Aortic smooth muscle cell (primary cell): ENCODE data around the gene PDE4D.

GRCh38 chr5:58022105-58022512 is 437.8 kb downstream of the PLK2 start:
- RRBS: no CpG with 5 or more reads among the region's 2 CpGs

GRCh38 chr5:58156302-58156871 is 303.5 kb downstream of the PLK2 start:
- RRBS: no CpG with 5 or more reads among the region's 8 CpGs

- RRBS: no CpG with 5 or more reads among the region's 3 CpGs
These were observed 142.7 kb downstream of the PLK2 start for GRCh38 chr5:58317133-58317655.

GRCh38 chr5:58759796-58760249 is 176.9 kb downstream of the RAB3C start:
- RRBS: no CpG with 5 or more reads among the region's 4 CpGs

DNA sequence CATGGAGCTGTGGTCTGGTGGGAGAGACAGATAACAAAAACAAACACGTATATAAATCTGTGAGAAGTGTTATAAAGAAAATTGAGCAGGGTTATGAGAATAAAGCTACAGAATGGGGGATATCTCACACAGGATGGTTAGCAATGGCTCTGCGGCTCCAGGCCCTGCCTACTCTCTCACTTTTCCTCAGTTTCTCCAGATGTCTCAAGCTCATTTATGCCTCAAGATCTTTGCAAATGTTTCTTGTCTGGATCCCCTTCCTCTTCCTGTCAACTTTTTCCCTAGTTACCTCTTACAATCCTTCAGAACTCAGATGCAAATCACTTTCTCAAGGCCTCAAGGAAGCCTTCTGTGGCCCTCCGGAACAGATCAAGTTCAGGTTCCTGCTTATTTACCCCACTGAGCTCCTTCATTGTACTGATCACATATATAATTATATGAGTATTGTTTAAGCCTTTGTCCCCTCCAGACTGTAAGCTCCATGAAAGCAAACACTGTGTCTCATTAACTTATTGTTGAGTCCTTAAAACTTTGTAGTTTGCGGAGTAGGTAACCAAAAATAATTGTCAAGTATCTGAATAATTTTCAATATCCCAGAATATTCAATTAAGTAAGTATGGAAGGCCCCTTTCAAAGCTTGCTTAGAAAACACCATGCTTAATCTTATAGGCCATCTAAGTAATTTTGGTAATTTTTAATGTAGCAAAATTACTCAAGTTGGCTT is 386.5 kb downstream of the RAB3C start:
- RRBS: no CpG with 5 or more reads among the region's 4 CpGs

DNA sequence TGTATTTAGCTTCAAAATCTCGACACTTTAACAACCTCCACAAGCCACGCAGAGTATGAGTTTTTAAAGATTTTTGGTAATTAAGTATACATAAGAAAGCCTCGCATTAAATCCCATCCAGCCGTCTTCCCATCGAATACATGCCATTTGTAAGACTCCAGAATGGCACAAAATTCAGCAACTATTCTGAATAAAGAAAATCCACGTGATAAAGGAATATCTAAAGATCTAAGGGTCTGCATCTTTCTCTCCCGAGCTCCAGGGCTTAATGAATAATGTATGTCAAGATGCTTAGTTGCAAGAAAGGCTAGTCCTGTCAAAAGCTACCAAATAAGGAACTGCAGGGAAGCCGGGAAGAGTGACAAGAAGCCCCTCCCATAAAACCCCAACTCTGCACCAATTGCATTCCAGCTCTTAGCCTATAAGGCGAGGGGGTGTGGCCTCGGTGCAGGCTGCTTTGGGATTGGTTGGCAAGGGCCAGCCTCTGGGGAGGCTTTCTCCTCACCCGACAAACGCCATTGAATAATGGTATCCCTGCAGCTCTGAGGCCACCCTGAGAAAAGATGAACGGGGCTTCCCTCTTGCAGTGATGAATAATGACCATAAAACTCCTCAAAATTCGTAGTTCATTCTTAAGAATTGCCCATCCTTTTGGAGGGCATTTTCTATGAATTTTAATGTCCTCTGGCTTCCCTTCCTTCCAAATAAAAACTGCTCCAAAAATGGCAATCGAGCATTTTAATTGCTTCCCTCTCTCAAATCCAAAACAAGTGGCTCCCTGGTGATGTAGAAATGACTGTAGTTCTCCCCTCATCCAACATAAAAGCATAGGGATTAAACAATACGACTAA is 416.9 kb downstream of the RAB3C start:
- RRBS: no CpG with 5 or more reads among the region's 16 CpGs

GRCh38 chr5:59276746-59277564 is 616.6 kb downstream of the PDE4D start:
- RRBS: no CpG with 5 or more reads among the region's 6 CpGs

DNA sequence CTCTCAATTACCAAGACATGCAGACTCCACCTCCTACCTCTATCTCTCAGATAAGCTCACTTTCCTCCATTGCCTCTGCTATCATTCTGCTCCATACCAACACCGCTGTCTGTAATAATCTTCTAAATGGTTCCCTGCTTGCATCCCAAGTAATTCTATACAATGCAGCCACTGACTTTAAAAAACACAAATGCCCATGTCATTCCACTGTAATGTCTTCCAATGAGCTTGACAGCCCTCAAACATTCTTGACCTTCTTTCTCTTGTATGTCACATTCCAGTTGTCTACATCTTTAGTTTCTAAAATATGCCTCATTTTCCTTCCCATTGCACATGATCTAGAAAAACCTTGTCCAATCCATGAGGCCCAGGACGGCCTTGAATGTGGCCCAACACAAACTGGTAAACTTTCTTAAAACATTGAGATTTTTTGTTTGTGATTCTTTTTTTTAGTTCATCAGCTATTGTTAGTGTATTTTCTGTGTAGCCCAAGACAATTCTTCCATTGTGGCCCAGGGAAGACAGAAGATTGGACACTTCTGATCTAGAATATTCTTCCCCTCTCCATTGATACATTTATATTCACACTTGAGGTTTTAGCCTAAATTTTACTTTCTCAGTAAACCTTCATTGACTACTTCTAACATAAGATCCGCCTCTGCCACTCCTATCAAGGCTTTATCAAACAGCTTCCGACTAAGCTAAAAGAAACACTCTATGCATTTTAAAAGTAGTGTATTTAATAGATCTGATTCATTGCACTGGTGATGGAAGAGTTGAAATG is 441.7 kb downstream of the PDE4D start:
- RRBS: no CpG with 5 or more reads among the region's 4 CpGs

- RRBS: 4% methylated on average over 15 of the region's 48 CpGs
These were observed at the start of gene PDE4D for GRCh38 chr5:59893637-59894511. TSS of gene PDE4D (minus strand) at chr5:59893726.

DNA sequence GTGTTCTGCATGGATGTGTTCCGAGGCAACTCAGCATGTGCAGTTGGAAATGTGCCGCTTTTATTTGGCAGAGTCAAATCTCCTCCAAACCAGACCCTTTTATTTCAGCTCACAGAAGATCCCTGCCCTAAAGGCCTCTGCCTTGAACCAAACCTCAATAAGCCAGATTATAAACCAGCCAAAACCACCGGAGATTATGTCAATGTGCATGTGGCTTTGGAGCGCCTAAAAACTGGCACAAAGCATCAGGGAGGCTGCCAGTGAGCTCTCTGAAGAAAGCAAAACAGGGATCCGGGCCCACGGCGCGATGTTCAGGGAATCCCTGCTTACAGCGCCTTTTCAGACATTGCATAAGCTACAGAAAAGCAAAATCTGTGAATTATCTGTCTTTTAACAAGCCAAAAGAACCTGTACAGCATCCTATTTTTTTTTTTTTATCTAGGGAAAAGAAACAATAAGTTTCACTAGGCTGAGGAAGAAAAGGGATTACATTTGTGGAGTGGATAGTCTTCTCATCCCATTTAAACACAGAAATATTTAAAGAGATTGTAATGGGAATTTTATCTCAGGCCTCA is 360.0 kb downstream of the DEPDC1B start:
- RRBS: 21% methylated on average over 3 of the region's 9 CpGs

GRCh38 chr5:60533844-60534204 is 166.1 kb downstream of the DEPDC1B start:
- RRBS: no CpG with 5 or more reads among the region's 4 CpGs

GRCh38 chr5:60539672-60540059 is 160.3 kb downstream of the DEPDC1B start:
- RRBS: no CpG with 5 or more reads among the region's 3 CpGs

- RRBS: no CpG with 5 or more reads among the region's 3 CpGs
These were observed 157.9 kb downstream of the DEPDC1B start for GRCh38 chr5:60542021-60542509.

- RRBS: no CpG with 5 or more reads among the region's 11 CpGs
These were observed 353 bp downstream of the ERCC8 start for GRCh38 chr5:60944546-60944888.

GRCh38 chr5:61329321-61329741 is 2.7 kb upstream of the ZSWIM6 start:
- RRBS: 79% methylated on average over 1 of the region's 6 CpGs

GRCh38 chr5:61331891-61332140 is 242 bp upstream of the ZSWIM6 start:
- RRBS: 2% methylated on average over 15 of the region's 22 CpGs

DNA sequence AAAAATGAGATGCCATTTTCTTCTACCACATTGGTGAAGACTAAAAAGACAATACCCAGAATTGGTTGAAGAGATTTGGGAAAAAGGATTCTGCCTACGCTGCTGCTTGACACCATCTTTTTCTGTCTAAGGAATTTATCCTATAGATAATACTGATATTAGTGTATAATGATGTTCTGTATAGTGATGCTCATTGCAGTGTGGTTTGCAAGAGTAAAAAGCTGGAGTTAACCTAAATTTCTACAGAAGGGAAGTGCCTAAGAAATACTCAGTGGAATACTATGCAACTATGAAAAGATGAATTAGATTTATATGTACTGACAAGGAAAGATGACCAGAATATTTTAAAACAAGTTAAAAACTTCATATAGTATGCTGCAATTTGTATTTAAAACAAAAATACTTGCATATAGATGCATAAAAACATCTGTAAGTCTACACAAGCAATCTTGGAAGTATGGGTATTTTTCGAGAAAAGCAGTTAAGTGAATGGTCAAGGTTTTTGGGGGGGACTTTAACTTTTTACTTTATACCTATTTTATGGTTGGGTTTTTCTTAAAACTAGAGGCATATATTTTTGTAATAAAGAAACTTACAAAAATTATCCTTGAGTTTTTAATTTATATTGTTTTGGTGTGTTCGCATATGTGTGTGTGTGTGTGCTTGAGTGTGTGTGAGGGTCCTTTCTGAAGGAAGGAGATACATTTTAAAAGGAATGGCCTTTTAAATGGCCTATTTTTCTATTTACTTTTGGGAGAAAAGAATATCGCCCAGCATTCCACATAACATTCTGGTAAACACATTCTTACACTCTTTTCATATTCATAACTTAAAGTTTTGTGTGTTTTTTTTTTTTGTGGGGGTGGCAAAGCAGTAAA is 5.5 kb downstream of the ZSWIM6 start:
- RRBS: no CpG with 5 or more reads among the region's 4 CpGs

DNA sequence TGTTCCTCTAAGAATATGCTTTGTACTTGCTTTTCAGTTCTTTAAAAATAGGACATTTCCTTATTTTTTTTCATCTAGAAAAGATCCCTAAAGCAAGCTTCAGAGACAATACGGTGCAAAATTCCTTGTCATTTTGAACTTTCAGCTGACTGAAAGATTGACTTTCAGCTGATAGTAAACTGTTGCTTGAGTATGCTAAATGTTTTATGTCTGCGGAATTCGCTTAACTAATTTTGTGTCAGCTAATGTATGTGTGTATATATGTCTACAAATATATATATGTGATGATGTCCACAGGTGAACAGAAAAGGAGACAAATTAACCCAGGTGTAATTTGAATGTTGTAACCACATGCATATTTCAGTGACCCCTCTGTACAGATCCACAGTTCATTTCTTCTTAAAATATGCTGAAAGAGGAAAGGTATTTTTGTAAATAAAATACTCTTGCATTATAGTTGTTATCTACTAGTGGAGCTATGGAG is 8.1 kb downstream of the ZSWIM6 start:
- RRBS: no CpG with 5 or more reads among the region's 3 CpGs

DNA sequence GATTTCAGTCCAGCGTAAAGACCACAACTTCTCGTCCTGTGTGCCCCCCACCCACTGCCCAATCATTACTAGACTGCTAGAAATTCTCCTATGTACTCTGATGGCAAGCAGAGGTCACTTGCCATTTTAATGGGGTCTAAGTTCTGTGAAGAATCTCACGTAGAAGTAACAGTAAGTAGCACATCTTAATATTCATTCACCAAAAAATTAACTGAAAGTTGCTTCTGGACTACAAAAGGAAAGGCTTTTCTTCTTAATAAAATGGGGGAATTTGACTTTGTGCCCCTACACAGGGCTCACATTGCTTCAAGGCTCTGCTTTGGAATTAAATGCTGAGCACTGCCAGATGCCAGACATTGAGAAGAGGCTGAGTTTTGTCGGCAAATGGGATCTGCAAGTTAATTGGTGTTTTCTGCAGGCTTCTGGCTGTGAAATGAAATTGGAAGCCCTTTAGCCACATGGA is 164.2 kb downstream of the ZSWIM6 start:
- RRBS: no CpG with 5 or more reads among the region's 4 CpGs

GRCh38 chr5:61626966-61627187 is 294.8 kb downstream of the ZSWIM6 start:
- RRBS: no CpG with 5 or more reads among the region's 2 CpGs